Bile duct (tissue), 1 donor: ENCODE results near the genes JOSD2, SMIM47, SIGLEC9 and CD33.

DNA sequence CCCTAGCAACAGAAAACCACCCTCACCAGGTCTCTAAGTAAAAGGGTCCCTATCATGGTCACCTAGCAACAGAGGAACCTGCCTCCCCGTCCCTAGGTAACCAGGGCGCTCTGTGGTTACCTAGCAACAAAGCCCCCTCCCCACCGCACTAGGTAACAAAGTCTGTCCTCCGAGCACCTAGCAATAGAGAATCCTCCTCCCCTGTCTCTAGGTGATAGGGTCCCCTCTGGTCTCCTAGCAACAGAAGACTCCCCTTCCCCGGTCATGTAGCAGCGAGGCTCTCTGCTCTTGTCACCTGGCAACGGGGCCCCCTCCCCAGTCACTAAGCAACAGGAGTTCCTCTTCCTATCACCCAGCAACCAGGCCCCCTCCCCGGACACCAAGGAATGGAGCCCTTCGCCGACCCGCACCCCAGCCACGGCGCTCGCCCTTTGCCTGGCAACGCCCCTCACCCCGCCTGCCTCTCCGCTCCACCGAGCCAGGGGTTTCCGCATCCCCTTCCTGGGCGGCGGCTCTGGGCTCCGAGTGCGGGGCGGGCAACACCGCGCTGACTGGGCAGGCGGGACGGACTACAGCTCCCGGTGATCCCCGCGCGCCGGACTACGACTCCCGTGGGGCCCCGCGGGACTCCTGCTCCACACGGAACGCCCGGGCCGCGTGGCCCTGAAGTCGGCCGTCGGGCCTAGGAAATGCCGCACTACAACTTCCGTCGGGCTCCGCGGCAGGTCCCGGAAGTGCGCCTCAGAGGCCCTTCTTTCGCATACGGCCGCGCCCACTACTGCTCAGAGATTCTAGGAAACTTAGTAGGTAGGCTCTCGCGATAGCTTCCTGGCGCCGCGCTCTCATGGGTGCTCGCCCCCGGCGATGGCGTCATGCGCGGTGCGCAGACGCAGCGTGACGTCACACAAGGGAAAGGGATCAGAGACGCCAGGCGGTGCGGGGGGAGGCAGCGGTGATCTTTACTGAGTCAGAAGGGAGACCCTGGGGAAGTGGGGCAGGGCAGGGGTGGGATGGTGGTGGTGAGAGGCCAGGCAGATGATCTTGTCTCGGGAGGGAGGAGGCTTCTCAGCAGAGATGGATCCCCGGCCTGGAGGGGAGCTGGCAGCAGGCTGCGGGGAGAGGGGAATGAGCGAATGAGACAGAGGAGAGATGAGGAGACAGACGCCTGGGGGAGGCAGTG, at the start of gene JOSD2:
Gene JOSD2, minus strand, starts transcription at position 527 of the 1,180 bp plus-strand sequence.
- PRO-cap: bidirectional peak, plus-strand start at position 921 of the sequence, minus-strand start at position 459 of the sequence

GRCh38 chr19:50547344-50547801, 20.9 kb downstream of the LRRC4B start:
- PRO-cap: no peak

DNA sequence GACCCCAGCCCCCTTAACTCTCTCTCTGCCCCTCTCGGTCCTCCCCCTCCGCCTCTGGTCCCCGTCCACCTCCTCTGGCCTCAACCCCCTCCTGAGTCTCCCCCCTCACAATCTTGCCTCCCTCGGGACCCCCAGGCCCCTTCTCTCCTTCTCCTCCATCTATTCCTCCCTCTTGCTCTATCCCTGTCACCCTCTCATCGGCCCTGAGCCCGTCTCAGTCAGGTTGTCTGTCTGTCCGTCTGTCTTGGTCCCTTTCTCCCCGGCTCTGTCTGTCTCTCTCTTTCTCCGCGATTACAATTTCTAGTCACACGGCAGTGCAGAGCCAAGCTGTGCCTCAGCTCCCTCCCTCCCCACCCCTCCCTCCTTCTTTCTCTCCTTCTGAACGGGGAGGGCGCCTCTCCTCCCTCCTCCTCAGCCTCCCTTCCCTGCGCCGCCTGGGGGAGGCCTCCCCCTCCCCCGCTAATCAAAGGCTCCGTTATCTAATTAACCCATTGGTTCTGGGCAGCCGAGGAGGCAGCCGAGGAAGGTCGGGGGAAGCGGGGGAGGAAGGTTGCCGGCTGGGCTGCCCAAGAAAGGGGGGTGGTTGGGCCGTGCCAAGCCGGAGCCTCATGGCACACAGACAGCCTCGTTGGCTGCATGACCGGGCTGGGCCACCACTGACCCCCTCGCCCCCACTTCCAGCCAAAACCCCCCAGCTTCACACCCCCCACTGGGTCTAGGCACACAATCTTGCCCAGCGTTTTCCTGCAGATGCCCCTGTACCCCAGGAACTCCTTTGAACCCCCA, 16.5 kb downstream of the LRRC4B start:
- PRO-cap: unidirectional peak, minus-strand start at position 267 of the sequence

GRCh38 chr19:50601506-50602168, 33.4 kb upstream of the LRRC4B start:
- PRO-cap: no peak

GRCh38 chr19:50786089-50786478, at the start of gene SMIM47:
TSS of gene SMIM47 (minus strand) at chr19:50786160.
- PRO-cap: no peak

DNA sequence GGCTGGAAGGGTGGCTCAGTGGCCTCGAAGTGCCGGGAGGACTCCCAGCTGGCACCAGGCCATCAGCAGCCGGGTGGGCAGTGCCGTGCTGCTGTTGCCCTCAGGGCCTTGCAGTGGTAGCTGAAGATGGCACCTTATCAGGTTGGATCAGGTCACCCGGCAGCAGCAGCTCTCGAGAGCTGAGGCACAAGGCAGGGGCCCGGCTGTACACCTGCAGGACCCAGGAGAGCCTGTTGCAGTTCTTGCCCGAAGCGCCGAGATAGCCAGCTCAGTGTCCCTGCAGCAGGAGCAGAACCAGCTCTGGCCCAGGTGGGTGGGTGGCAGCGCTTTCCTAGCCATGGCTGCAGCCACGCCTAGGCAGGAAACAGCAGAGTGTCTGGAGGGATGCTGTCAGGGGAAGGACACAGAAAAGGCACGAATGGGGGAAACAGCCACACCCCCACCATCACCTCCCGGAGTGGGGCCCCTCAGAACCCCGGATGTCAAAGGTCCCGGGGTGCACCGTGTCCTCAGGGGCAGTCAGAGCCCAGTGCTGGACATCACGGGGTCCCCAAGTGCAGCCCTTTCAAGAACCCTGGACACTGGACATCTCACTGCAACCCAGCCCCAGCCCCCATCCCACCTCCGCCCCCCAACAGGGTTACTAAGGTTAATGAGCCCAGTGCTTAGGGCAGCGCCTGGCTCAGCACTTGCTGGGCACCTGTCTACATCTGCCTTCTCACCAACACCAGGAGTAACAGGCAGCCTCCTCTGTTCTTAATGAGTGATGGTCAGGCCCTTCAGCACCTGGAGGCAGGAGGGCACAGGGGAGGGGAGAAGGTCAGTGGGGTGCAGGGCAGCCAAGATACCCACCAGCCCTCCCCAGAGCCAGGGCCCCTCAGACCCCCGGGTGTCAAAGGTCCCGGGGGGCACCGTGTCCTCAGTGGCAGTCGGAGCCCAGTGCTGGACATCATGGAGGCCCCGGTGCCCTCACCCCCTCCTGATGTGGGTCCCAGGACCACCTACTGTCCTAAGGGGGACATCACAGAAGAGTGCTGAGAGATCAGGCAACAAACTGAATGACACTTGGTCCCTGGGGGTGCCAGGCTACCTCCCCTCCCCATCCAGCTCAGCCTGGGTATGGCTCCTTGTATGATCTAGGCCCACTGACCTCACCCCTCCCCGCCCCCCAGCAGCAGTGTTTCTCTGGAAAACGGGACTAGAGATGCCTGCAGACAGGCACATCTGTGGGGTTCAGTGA, 8.8 kb downstream of the ACP4 start:
- PRO-cap: no peak

DNA sequence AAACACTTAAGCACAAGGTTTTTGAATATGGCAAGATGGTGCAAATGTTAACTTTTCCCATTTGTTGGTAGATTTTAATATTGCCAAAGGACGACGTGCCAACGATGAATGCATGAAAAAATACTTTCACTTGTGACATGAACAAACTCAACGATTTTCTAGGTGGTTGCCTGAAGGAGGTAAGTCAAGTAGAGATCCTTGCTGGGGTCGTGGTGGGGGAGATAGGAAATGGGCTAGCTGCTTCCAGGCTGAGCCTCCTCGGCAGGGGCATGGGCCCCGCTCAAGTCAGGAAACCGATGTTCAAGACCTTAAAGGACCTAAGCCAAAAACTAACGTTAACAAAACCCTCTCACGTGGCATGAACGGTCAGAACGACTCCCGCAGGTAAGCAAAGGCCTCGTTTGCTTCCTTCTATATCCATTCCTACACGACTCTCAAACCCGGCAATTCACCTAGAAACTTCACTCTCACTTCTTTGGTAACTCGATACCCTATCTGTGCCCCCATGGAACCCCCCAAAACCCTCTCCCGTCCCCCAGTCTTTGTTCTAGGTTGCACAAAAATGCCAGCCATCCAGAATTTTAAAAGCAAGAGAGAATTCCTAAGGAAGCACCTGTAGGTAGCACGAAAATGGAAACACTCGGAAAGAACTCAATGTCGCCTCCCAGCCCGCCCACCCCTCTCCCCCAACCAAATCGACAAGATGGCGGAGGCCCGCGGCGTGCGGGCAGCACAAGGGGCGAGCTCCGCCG, 13.5 kb downstream of the ACP4 start:
- PRO-cap: unidirectional peak, plus-strand start at position 369 of the sequence

- PRO-cap: no peak
Observed at GRCh38 chr19:50850856-50851464, 3.8 kb upstream of the KLK3 start.

DNA sequence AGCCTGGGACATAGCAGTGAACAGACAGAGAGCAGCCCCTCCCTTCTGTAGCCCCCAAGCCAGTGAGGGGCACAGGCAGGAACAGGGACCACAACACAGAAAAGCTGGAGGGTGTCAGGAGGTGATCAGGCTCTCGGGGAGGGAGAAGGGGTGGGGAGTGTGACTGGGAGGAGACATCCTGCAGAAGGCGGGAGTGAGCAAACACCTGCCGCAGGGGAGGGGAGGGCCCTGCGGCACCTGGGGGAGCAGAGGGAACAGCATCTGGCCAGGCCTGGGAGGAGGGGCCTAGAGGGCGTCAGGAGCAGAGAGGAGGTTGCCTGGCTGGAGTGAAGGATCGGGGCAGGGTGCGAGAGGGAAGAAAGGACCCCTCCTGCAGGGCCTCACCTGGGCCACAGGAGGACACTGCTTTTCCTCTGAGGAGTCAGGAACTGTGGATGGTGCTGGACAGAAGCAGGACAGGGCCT, 4.2 kb downstream of the KLK3 start:
- PRO-cap: no peak

DNA sequence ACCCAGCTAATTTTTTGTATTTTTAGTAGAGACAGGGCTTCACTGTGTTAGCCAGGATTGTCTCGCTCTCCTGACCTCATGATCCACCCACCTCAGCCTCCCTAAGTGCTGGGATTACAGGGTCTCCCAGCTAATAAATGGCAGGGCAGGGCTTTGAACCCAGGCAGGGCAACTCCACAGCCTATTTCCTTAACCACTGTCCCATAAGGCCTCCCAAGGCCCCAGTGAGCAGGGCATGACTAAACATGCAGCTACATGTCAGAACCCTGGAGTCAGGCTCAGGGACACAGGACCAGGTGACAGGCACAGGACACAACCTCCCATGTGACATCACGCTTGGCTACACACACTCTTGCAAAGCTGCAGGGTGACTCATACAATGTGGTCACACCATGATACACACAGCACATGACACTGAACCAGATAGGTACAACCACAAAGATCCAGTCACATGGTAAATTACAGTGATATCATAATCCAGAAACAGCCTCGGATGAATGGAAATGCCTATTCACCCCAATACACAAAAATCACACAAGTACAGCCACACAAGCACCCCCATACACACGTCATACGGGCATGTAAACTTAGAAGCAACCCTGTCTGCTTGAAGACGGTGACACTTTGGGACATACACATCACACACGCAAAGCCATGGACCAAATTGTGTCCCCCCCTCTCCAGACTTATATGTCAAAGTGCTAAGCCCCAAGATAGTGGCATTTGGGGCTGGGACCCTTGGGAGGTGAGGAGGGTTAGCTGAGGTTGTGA, 14.6 kb downstream of the KLK4 start:
- PRO-cap: no peak

DNA sequence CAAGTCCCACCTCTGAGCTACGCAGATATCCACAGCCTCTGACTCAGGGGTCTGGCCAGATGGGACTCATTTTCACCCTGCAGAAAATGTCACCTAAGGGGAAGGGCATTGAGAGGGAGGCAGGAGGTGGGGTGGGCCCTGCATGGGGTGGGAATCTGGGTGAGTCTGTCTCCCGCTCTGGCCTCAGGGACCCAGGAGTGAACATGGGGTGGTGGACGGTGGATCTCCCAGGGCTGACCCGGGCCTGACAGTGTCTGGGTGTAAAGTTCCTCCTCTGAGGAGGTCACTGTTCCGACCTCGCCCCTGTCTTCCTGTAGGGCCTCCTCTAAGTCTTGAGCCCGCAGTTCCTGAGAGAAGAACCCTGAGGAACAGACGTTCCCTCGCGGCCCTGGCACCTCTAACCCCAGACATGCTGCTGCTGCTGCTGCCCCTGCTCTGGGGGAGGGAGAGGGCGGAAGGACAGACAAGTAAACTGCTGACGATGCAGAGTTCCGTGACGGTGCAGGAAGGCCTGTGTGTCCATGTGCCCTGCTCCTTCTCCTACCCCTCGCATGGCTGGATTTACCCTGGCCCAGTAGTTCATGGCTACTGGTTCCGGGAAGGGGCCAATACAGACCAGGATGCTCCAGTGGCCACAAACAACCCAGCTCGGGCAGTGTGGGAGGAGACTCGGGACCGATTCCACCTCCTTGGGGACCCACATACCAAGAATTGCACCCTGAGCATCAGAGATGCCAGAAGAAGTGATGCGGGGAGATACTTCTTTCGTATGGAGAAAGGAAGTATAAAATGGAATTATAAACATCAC, at the start of gene SIGLEC9:
Gene SIGLEC9, plus strand, starts transcription at position 341 of the 808 bp plus-strand sequence.
- PRO-cap: bidirectional peak, plus-strand start at position 486 of the sequence, minus-strand start at position 399 of the sequence

DNA sequence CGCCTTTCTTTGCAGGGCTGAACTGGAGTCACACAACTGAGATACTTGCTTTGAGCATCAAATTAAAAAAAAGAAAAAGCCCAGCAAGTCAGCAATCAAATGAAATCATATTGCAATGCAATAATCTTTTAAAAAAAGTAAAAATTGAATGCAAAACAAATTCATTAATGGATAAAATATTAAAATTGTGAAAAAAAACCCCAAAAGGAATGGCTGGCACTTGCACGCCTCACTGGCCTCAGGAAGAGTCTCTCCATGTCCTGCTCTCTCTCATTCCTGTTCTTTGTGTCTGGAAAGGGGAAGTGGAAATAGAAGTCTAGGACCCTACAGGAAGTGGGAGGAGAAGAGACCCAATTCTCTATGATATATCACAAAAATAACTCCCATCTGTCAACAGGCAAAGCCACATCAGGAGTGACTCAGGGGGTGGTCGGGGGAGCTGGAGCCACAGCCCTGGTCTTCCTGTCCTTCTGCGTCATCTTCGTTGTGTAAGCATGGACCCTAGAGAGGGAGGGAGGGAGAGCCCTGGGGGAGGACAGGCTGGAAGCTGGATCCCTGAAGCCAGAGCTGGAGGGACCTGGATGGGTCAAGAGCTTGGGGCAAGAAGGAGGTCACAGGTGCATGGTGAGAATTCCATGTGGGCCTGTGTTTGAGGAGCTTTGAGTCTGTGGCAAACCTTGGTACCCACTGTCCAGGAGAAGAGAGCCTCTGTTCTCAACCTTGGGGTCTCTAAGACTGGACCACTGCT, 3.0 kb downstream of the SIGLEC9 start:
- PRO-cap: bidirectional peak, plus-strand start at position 564 of the sequence, minus-strand start at position 285 of the sequence

DNA sequence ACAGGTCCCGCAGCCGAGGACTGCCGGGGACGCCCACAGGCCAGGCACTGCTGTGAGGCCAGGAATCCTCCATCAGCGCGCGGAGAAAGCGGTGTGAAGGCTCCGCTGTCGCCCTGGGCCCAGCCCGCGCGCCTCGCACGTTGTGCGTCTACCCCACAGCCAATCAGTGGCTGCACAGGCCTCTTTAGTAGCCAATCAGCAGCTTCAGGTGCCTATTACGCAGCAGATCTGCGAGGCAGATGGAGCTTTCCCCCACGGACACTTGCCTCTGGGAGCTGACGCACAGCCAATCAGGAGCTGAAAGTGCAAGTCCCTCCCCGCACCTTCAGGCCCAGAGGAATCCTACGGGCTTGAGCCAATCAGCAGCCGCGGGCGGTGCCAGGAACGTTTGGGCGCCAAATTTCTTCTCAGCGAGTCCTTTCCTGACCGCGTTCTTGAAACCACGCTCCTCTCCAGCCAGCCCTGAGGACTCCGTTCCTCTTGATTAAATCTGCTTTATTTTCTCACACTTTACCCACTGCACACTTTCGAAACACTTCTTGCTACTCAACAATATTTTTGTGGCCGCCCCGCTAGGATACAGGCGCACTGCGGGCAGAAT, 39.8 kb downstream of the SIGLEC7 start:
- PRO-cap: no peak

GRCh38 chr19:51224648-51225220, at the start of gene CD33:
TSS of gene CD33 (plus strand) at chr19:51225080.
- PRO-cap: no peak

GRCh38 chr19:51367288-51368255, 1.2 kb downstream of the CLDND2 start:
- PRO-cap: bidirectional peak, plus-strand start at chr19:51367878, minus-strand start at chr19:51367541; bidirectional peak, plus-strand start at chr19:51368158, minus-strand start at chr19:51367996

DNA sequence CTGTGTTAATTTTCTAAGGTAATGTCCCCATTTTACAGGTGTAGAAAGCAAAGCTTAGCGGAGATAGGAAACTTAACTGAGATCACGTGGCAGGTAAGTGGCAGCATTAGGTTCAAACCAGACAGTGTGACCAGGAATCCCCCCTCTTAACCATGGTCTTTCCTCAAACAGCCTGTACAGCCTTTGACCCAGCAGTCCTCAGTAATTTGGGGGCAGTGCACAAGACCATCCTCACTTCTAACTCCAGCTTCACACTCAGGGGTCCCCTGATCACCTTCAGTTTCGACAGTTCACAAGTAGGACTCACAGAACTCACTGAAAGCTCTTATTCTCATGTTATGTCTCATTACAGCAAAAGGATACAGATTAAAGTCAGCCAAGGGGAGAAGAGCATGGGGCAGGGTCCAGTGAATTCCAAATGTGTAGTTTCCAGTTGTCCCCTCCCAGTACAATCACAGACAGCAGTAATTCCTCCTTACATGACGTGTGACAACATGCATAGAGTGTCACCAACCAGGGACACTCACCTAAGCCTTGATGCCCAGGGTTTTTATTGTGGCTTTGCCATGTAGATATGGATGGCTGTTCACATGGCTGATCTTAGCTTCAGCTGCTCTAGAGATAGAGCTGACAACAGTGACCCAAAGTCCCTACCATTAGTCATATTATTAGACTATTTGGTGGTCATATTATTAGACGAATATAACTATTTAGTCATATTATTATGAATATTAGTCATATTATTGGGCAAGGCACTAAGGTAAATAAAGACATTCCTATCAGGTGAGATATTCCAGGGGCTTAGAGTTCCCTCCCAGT, 16.5 kb upstream of the SIGLEC8 start:
- PRO-cap: no peak

DNA sequence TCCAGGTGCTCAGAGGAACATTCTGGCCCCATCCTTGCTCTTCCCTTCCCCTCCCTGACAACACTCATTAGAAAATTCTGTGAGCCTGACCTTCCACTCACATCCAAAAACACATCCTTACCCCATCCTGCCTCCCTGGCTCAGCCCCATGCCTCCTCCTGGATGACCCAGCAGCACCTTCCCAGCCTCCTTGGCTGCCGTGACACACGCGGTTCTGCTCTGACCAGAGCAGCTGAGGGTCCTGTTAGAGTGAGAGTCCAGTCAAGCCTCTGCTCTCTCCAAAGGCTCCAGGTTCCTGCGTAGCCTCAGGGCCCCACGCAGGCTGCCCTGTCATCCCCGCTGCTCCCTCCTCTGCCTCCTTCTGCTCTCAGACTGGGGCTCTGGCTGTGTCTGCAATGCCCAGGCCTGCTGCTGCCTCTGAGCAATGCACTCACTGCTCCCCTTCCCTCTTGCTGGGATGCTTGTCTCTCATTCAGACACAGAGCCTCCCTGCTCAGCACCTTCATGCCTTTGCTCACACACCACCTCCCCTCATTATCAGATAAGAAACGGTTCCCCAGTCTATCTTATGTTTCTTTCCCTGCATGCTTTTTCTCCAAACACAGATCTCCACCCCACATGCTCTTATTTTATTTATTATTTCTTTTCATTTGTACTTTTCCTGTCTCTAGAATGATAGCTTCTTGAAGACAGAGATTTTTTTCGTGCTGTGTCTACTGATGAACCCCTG, 10.1 kb upstream of the SIGLEC6 start:
- PRO-cap: no peak

DNA sequence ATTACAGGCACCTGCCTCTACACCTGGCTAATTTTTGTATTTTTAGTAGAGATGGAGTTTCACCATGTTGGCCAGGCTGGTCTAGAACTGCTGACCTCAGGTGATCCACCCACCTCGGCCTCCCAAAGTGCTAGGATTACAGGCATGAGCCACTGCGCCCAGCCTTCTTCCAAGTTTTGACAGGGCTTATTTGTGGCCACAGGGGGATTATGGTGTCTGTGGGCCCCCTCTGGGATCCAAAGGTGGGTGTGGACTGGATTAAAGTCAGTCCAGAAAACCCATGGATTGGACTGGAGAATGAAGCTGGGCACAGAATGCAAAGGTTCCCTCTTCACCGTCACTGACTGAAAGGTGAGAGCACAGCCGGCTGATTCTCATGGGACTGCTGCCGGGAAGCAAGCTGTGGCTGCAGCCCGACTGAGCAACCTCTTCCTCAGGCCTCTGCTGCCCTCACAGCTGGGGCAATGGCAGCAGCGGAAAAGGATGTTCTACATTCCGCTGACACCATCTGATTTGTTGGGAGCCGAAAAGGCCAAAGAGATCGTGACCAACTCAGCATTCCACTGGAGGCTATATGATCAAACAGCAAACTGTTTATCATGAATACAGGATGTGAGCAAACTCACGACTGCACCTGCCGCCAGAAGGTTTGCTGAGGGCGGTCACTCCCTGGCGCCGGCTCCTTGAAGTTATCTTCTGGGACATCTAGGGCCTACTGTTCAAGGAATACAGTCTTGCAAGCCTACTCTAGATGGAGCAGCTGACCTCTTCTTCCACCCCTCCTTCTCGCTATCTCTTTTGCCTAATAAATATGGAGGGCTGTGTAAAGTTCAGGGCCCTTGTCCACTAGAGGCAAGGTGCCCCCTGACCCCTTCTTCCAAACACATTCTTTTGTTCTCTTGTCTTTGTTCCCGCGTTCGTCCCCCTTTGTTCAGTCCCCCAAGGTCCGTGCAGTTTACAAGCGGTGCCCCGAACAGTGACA, 19.4 kb upstream of the SIGLEC6 start:
- PRO-cap: no peak

DNA sequence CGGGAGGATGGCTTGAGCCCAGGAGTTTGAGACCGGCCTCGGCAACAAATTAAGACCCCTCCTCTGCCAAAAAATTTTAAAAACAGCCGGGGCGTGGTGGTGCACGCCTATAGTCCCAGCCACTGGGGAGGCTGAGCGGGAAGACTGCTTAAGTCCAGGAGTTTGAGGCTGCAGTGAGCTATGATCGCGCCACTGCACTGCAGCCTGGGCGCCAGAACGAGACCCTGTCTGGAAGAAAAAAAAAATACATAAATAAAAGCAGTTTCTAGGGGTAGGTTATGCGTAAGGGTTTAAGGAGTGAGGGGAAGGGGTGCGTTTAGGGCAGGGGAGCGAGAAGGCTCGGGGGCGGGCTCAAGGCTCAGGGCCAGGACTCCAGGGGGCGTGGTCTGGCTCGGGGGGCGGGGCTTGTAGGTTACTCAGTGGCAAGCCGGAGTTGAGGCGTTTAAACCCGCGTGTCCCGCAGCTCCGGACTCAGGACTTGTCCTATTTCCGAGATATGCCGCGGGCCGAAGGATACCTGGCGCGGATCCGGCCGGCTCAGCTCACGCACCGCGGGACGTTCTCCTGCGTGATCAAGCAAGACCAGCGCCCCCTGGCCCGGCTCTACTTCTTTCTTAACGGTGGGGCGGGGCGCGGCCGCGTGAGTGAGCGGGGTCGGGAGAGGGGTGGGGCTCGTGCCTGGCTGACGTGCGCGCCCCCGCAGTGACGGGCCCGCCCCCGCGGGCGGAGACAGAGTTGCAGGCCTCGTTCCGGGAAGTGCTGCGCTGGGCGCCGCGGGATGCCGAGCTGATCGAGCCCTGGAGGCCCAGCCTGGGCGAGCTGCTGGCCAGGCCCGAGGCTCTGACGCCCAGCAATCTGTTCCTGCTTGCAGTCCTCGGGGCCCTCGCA, 10.7 kb downstream of the SPACA6 start:
- PRO-cap: unidirectional peak, plus-strand start at position 82 of the sequence; bidirectional peak, plus-strand start at position 445 of the sequence, minus-strand start at position 331 of the sequence; bidirectional peak, plus-strand start at position 755 of the sequence, minus-strand start at position 616 of the sequence

GRCh38 chr19:51750537-51751493, 863 bp downstream of the FPR1 start:
- PRO-cap: no peak